Mesenchymal stem cell of Wharton's jelly (primary cell): ENCODE measurements around a stretch of chr1.

- CAGE, long polyA plus RNA, result no peak
Observed at GRCh38 chr1:223081004-223081913, 61.8 kb downstream of the TLR5 start.

DNA sequence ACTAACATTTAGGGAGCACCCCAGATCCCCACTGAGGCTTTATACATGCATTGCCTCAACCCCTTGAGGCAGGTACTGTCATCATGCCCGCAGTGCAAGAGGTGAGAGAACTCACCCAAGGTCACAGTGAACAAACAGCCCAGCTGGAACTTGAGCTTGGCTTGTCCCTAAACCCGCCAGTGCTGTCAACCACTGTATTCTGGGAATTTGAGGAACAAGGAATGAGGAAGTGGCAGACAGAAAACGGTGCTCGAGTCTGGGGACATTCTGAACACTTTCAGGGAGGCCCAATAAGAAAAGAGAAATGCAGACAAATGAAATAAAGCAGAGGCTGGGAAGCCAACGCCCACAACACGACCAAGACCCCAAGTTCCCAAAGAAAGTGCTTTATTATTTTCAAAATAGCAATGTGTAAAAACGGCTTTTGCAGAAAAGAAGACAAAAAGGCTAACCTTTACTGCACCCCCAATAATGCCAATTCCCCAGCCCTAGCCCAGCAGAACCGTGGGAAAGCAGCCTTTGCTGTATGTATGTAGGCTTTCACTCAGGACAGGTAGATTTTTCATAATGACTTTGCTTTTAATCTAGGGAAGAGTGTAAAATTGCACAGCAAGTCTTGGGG lies 34.8 kb upstream of the TLR5 start:
- CAGE, long polyA plus RNA, result no peak

GRCh38 chr1:223487795-223488275 lies 94.6 kb downstream of the CCDC185 start:
- CAGE, long polyA plus RNA, result no peak

GRCh38 chr1:223622172-223623125 lies 43.1 kb downstream of the CAPN8 start:
- CAGE, long polyA plus RNA, result no peak

DNA sequence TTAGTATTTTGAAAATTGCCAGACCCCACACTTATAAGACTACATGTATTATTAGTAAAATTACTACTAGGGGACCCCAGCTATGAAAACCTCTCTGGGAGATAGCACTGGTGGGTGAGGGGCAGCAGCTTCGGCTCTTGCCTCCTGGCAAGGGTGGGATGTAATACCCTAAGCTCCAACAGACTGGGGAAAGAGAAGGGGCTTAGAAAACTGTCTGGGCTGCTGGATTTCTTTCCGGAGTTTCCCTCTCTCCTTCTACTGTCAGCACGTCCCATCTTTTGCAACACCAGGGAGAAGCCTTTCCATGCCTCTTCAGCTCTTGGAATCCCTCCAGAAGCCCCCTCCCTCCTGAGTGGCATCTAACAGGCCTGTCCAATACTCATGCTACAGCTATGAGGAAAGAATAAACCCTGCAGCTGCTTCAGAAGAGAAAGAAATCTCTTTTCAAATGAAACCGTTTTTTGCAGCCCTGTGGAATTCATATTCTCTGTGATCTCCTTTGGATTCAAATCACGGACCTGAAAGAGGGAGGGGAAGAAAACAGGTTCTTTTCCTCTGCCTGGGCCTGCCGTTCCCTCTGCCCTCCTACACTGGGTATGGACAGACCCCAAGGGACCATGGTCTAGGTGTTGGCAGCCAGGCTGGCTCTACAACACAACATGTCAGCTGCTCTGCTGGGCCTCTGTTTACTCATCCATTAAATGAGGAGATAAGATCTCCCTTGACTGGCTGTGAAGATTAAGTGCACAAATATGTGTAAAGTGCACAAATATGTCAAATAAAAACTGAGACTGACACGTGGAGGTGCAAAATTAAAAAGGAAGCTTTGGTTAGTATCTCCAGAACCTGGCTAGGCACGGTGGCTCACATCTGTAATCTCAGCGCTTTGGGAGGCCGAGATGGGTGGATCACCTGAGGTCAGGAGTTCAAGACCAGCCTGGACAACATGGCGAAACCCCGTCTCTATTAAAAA lies 6.1 kb upstream of the CAPN2 start:
- CAGE, long polyA plus RNA, result no peak

DNA sequence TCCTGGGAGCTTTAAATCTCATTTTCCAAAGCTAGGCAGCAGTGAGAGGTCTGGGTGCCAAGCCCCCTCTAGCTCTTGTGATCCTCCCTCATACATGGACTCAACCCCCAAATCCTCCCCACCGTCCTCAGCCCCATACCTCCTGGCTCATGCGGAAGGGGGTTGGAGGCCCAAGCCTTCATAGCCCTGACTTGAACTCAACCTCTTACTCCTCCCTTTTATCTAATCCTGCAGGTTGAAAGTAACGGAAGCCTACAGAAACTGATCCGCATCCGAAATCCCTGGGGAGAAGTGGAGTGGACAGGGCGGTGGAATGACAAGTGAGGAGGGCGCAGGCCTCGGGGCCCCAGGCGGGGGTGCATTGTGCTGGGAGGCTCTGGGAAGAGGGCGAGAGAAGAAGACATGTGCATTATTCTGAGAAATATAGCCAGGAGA lies 38.3 kb downstream of the CAPN2 start:
- CAGE, long polyA plus RNA, result no peak

- CAGE, long polyA plus RNA, result no peak
Observed at GRCh38 chr1:223775933-223776220, 63.5 kb downstream of the CAPN2 start.

DNA sequence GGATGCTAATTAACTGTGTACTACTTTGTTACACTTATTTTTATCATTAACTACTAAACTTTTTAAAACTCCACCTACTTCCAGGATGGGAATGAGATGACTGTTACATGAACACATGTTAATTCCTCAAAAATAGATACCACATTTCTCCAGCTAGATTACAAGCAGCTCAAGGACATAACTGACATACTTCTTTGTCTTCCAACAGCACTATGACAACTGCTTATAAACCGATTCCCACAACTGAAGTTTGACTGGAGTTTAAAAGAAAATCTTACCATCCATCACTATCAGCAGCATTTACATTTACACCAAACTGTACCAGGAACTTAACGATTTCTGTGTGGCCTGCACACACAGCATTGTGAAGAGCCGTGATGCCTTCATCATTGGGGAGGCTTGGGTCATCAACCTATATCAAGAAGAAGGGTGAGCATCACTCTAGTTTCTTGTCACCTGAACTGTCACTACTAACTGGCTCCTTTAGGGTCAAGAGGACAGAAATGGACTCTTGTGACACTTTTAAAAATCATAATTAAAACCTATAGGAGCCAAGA lies 53.6 kb downstream of the TP53BP2 start:
- CAGE, long polyA plus RNA, result no peak

DNA sequence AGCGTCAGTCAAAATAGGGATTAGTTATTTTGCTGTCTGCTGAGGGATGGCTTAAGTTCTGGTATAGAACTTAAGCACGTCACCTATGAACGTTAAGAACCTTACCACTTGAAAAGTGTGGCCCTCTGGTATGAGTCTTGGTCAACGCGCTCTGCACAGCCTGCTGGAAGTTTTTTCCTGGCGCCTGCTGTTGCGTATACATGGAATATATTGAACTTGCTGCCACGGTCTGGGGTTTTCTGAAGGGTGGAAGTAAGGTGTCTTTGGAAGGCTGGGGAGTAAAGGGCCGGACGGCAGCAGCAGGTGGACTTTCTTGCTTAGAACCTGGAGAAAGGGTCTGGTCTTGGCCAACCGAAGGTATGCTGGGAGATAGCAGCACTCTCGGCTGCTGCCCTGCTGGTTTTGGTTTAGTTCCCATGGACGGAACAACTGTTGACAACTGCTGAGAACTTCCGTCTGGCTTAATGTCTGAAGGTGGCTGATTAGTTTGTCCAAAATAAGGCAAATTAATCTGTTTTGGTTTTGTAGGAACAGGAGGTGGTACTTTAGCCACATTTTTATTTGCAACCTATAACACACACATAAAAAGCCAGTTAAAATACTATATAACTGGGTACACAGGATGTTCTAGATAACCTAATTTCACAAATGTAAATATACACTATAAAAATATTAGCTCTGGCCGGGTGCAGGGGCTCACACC lies 47.5 kb downstream of the TP53BP2 start:
- CAGE, long polyA plus RNA, result no peak

- CAGE, long polyA plus RNA, result no peak
Observed at GRCh38 chr1:223886312-223887348, 40.9 kb upstream of the TP53BP2 start.

- CAGE, long polyA plus RNA, result no peak
Observed at GRCh38 chr1:223887777-223888684, 42.3 kb upstream of the TP53BP2 start.

DNA sequence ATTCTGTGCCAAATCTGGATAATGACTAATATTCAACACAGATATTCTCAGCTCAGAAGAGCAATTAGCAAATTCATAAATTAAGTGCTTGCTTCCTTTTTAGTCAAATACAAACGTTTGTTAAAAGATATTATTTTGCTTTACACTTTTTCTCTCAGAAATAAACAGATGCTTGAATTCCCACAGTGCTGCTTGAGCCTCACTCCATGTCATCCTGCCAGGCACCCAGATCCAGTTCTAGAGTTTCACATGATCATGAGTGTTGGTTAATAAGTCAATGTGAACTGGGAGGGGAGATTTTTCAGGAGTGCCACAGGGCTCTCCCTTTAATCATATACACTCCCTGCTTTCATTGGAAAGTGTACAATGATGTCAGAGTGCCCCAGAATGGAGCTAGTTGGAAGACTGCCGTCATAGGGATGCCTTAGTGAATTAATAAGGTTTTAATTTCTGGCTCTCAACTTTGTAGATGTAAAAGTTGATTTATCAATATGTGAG lies 69.8 kb upstream of the TP53BP2 start:
- CAGE, long polyA plus RNA, result no peak

DNA sequence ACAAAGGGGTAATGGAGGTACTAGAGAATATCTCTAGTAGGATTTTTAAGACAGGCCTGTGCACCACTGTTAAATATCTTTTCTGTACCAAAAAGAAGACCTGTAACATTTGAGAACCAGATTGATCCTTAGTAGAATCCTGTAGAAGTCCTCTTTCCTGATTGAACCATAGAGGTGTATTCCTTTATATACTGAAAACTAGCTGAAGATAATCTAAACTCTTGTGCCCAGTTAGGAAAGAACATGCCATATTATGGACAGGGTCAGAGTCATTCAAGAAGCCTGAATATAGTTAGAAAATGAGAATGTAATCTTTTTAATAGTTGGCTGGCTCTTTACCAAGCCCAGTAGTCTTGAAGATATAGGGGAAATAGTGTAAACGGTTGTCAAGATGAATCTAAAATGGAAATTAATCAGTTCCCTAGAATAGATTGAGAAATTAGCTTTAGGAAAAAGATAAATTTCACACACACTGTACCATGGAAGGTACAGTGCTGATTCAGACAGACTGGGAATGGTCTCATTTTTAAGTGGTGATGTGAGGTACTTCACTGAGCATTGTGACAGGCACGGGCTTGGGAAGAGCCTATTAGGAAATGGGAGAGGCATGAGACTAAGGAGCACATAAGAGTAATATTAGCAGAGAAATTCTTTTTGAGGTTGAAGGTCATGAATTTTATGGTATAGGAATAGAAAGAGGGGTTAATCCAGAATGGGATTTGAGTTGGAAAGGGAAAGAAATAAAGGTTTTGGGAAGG lies 115.4 kb upstream of the FBXO28 start:
- CAGE, long polyA plus RNA, result no peak

GRCh38 chr1:224080122-224081081 lies 33.5 kb upstream of the FBXO28 start:
- CAGE, long polyA plus RNA, result no peak

DNA sequence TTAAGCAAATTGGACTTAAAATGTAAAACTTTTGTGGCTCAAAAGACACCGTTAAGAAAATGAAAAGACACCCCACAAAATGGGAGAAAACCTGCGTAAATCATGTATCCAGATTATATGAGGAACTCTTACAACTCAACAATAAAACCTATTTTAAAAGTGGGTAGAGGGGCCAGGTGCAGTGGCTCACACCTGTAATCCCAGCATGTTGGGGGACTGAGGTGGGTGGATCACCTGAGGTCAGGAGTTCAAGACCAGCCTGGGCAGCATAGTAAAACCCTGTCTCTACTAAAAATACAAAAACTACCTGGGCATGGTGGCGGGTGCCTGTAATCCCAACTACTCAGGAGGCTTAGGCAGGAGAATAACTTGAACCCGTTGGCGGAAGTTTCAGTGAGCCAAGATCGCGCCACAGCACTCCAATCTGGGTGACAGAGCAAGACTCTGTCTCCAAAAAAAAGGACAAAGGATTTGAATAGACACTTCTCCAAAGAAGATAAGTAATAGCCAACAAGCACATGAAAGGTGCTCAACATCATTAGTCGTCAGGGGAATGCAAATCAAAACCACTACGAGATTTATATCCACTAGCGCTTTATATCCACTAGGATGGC lies 18.0 kb downstream of the FBXO28 start:
- CAGE, long polyA plus RNA, result no peak

DNA sequence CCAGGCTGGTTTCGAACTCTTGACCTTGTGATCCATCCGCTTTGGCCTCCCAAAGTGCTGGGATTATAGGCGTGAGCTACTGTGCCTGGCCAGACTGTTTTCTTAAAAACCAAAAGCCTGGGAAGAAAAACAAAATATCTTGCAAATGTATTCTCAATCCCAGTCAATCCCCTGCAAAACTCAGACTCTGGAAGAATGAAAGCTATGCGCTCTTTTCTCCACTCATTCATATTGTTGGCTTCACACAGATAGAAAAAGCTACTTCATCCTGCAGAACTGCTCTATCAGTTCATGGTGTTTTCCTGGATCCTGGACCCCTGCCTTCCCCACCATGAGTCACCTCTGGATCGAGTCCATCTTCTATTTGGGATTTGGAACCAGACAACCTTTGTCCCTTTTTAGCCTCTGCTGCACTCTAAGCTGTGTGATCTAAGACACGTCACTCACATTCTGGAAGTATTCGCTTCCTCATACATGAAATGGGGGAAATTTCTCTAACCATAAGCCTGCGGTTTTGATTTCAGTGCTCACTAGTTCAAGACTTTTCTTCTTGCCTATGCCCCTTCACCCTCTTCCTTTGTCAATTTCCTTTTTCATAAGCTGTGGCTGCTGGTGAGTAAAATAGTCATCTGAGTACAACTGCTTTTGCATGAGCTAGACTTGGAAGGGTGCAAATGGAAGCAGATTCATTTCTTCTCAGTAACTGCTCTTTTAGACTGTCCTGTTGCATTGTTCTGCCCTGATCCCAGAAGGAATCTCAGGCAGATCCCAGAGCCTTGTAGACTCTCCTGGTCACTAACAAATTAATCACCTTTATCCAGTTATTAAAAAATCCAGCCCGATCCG lies 14.1 kb upstream of the DEGS1 start:
- CAGE, long polyA plus RNA, result no peak

- CAGE, long polyA plus RNA, result no peak
Observed at GRCh38 chr1:224212434-224213073, 29.5 kb downstream of the DEGS1 start.

- CAGE, long polyA plus RNA, result no peak
Observed at GRCh38 chr1:224275224-224275691, 54.7 kb downstream of the NVL start.

DNA sequence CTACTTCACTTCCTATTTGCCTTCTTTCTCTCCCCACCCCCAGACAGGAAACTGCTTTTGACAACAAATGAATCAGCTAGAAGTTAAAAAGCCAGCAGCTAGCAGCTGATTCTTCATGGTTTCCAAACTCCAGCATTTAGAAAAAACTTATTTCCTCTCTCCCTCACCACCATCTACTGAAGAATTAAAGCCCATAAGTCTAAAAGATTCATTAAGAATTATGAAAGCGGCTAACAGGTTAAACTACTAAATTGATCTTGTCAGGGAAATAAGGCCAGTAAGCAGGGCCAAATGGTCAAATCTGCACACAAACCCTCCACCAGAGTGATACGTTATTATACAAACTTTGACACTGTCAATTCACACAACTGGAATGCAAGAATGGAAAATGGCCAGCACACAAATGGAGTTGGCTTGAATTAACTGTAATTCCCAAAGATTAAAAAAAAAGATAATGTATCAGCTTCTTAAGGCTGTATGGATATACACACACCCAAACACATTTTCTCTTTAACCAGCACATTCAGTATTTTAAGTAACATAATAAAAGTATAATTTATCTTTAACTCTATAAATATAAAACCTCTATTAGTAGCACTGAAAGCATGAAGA lies 3.9 kb downstream of the WDR26 start:
- CAGE, long polyA plus RNA, result no peak

DNA sequence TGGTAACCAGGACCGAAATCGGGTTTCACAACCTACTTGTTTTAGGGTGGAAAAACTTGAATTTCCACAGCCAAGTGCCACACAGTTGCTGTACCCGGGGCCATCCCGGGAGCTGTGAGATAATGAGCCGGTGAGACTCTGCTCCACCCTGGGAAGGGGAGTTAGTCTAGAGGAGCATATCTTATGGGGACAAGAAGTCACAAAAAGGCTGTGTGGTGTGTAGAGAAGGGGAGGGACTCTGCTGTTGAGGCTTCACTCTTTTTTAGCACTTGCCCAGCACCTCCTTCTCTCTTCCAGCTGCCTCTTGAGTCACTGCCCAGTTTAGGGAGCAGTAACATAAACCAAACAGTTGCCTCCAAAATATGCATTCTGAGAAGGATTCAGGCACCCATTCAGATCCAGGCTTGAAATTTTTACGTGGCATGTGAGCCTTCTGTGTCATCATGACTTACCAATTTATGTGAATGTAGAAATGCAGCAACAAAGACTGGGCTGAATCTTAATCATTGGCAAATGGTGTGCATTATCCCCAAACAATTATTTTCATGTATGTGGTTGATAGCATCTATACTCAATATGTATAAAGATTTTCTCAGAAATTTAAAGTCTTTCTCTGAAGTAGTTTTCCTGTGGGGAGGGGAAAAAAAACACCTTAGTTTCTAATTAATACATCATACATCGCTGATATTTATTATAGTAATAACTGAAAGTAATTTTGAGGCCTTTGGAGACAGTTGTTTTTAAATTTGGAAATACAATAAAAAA lies 850 bp upstream of the WDR26 start:
- CAGE, long polyA plus RNA, result no peak